HepG2 (cell line): ENCODE results near the gene PC.

DNA sequence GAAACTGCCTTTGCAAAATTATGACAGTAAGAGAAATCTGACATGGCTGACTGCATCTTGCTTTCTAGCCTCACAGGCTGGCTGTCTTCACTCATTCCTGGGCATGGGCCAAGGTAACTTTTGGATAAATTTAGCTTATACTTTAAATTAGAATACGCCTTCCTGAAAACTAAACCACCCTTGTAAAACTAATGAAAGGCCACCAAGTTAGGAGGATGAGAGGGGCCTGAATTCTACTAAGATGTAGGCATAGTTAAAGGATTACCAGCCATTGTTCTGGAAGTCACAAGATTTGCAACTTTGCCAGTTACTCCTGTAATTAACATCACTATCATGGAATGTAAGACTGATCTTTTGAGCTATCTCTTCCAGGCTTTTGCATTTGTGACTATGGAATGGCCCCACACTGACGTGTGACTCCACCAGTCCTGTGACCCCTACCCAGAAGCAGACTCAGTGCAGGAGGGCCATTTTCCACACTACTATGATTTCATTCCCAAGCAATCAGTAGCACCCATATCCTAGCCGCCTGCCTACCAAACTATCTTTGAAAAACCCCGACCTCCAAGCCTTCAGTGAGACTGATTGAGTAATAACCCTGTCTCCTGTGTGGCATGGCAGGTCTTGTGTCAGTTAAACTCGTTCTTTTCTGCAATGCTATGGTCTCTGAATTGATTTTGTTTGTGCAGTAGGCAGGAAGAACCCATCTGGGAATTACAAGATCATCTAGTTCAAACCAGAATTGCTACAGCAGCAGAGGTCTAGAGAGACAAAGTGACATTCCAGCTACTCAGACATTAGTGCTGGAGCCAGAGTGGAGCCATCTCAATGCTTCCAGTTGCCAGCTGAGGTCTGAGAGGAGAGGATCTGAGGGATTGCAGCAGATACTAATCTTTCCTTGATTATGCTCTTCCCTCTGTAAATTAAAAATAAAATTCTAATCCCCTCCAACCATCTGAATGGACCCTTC lies 1.8 kb upstream of the CTSF start:
- RRBS, 2 experiments: no CpG with 5 or more reads among the region's 5 CpGs
CAGE:
- cytosol, long polyA minus RNA: no peak
- cytosol, long polyA plus RNA: no peak
- long polyA plus RNA: no peak
- nucleus, long polyA minus RNA: no peak
- nucleus, long polyA plus RNA: no peak

- RRBS, 2 experiments: no CpG with 5 or more reads among the region's 5 CpGs
CAGE:
- cytosol, long polyA minus RNA: no peak
- cytosol, long polyA plus RNA: no peak
- long polyA plus RNA: no peak
- nucleus, long polyA minus RNA: no peak
- nucleus, long polyA plus RNA: no peak
Observed at GRCh38 chr11:66720752-66720901, 8.4 kb downstream of the SPTBN2 start.

GRCh38 chr11:66745646-66746124 lies 1.1 kb downstream of the C11orf80 start:
- RRBS, 2 experiments: no CpG with 5 or more reads among the region's 27 CpGs
CAGE:
- cytosol, long polyA minus RNA: no peak
- cytosol, long polyA plus RNA: no peak
- long polyA plus RNA: no peak
- nucleus, long polyA minus RNA: no peak
- nucleus, long polyA plus RNA: no peak

GRCh38 chr11:66844015-66844554 lies 844 bp downstream of the RCE1 start:
- RRBS, 2 experiments: no CpG with 5 or more reads among the region's 7 CpGs
CAGE:
- cytosol, long polyA minus RNA: no peak
- cytosol, long polyA plus RNA: no peak
- long polyA plus RNA: no peak
- nucleus, long polyA minus RNA: no peak
- nucleus, long polyA plus RNA: no peak

- RRBS, 2 experiments: no CpG with 5 or more reads among the region's 2 CpGs
CAGE:
- cytosol, long polyA minus RNA: no peak
- cytosol, long polyA plus RNA: no peak
- long polyA plus RNA: no peak
- nucleus, long polyA minus RNA: no peak
- nucleus, long polyA plus RNA: no peak
Observed at GRCh38 chr11:66844555-66844851, 1.3 kb downstream of the RCE1 start.

DNA sequence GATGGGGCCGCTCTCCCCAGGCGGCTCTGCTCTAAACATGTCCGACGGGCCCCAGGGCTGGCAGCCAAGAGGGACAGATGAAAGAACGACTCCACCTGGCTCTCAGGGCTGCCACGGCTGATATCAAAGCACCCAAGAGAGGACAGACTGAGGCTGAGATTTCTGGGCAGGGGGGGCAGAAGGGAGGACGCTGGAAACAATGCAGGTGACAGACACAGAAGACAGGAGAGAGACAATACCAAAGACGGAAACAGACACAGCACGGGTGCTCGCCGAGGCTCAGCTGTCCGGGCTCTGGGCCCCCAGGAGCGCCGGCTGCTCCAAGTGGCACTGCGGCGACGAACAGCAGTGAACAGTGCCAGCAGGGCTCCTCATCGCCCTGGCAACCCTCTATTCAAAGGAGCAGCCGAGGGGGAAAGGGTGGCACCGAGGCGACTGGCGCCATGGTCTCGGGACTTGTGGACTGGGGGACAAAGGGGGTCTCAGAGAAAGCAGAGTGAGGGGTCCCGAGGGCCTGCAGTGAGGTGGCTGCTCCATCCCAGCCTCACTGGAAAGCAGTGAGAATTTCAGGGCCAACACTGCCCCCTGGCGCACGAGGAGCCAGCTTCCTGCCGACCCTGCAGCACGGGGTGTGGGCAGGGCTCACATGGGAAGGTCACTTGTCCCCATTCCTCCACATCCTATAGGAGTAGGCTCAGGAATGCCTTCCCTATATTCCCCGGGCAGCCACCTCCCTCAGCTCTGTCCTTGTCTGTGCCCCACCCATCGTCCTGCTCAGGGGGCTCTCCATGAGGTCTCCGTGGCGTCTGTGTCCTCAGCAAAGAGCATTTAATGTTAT lies 26.1 kb downstream of the LRFN4 start:
- RRBS, 2 experiments: no CpG with 5 or more reads among the region's 32 CpGs
CAGE:
- cytosol, long polyA minus RNA: no peak
- cytosol, long polyA plus RNA: no peak
- long polyA plus RNA: no peak
- nucleus, long polyA minus RNA: no peak
- nucleus, long polyA plus RNA: no peak

GRCh38 chr11:66905923-66906555 lies 49.2 kb downstream of the LRFN4 start:
- RRBS, 2 experiments: no CpG with 5 or more reads among the region's 13 CpGs
CAGE:
- cytosol, long polyA minus RNA: start-site peak on the plus strand at chr11:66906214-66906218, 37 reads
- cytosol, long polyA plus RNA: no peak
- long polyA plus RNA: no peak
- nucleus, long polyA minus RNA: start-site peak on the plus strand at chr11:66906195-66906214, 7 reads
- nucleus, long polyA plus RNA: start-site peak on the minus strand at chr11:66906017-66906152, 61 and 47 reads in 2 replicates

- RRBS, 2 experiments: no CpG with 5 or more reads among the region's 6 CpGs
CAGE:
- cytosol, long polyA minus RNA: no peak
- cytosol, long polyA plus RNA: no peak
- long polyA plus RNA: no peak
- nucleus, long polyA minus RNA: no peak
- nucleus, long polyA plus RNA: no peak
Observed at GRCh38 chr11:66951863-66952145, 6.4 kb downstream of the PC start.

DNA sequence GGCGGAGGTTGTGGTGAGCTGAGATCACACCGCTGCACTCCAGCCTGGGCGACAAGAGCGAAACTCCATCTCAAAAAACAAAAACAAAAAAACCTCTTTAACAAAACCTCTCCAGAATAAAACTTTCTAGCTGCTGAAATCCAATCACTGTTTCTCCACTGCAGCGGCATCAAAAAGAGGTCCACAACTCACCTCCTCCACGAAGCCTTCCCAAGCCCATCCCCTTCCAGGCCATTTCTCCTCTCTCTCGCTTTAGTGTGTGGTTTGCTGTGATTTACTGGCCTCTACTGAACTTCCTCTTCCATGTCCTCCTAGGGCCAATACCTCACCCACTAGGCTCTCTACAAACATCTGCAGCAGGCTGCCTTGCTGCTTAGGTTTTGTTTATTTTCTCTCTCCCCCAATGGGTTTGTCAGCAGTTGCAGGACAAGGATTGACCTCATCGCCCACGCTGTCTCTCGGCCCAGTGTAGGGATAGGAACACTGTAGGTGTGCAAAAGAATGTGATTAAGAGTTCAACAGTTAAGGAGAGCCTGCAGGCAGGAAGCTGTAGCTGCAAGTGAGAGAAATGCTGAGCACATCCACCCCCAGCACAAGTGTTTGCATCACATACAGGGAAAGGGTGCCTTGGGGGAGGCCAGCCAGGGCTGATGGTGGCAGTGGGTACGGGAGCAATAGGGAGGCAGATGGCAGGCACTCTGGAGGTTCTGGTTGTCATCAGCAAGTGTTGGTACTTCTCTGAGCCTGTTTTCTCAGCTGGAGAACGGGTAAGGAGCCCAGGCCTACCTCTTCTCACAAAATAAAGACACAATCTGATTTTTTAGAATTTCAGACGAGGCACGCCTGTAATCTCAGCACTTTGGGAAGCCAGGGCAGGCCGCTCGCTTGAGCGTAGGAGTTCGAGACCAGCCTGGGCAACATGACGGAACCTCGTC lies 1.4 kb downstream of the PC start:
- RRBS, 2 experiments: no CpG with 5 or more reads among the region's 20 CpGs
CAGE:
- cytosol, long polyA minus RNA: no peak
- cytosol, long polyA plus RNA: no peak
- long polyA plus RNA: no peak
- nucleus, long polyA minus RNA: no peak
- nucleus, long polyA plus RNA: no peak

DNA sequence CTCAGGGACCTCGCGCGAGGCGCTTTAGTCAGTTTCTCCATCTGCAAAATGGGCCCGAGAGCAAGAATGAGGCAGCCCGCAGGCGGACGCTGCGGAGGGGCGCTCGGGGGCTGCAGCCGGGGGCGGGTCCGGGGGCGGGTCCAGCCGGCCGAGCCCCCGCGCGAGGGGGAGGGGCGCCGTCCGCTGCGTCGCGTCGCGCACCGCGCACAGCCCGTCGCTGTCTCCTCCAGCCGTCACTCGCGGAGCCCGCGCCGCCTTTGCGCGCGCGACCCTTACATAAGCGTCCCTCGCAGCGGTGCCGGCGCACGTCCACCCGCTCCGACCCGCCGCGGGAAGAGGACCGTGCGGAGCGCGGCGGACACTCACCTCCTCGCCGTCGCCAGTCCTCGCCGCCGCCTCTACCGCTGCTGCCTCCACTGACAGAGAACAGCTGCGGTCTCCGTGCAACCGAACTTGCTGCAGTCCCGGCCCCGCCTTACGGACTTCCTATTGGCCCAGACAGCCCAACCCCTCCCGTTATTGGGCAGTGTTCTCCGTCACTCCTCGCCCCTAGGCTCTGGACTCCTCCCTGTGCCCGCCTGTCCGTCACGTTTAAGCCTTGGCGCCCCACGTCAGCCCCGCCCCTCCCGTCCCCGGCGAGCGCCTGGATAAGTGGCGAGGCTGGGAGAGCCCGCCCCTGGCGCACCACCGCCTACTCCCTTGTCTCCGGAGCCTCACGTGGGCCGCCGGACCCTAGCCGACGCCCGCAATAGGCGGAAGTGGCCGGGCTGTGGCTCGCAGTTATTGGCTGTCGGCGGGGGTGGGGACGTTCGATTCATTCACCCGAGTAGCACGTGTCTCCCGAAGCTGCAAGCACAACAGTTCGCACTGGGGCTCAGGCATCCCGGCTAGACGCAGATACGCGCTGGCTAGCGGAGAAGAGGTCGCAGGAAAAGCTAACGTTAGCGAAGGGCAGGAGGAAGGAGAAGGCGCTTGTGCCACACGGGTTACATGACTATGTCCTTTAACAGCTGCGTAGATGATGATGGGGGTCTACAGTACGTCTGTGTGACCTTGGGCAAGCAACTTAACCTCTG lies at the start of gene PC:
Gene PC (minus strand): TSS at position 428 of the 1,076 bp plus-strand sequence.
- RRBS, 2 experiments: 1 to 2% methylated on average over 12 of the region's 118 CpGs
CAGE:
- cytosol, long polyA minus RNA: no peak
- cytosol, long polyA plus RNA: no peak
- long polyA plus RNA: no peak
- nucleus, long polyA minus RNA: no peak
- nucleus, long polyA plus RNA: no peak

GRCh38 chr11:67022306-67022549 lies 706 bp upstream of the SYT12 start:
- RRBS, 2 experiments: no CpG with 5 or more reads among the region's 8 CpGs
CAGE:
- cytosol, long polyA minus RNA: no peak
- cytosol, long polyA plus RNA: no peak
- long polyA plus RNA: no peak
- nucleus, long polyA minus RNA: no peak
- nucleus, long polyA plus RNA: no peak

DNA sequence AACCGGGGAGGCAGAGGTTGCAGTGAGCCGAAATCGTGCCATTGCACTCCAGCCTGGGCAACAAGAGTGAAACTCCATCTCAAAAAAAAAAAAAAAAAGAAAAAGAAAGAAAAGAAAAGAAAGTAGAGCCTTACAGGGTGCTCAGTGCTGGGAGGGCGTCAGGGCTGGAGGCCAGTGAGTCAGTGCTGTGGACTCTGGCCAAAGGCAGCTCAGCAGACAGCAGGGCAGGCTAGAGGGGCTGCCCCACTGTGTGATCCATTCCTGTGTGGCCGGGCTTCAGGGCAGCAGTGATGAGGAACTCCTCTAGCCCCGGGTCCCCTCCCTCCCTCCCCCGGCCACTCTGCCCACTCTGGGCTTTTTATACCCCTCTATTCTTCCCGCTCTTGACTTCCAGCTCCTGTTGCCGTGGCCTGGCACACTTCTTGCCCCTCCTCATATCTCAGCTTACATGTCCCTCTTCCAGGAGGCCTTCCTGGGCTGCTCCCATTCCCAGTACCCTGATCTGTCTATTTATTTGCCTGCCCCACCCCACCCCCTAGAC lies 10.0 kb downstream of the SYT12 start:
- RRBS, 2 experiments: no CpG with 5 or more reads among the region's 9 CpGs
CAGE:
- cytosol, long polyA minus RNA: no peak
- cytosol, long polyA plus RNA: no peak
- long polyA plus RNA: no peak
- nucleus, long polyA minus RNA: no peak
- nucleus, long polyA plus RNA: no peak

GRCh38 chr11:67136353-67137471 lies 17.6 kb downstream of the KDM2A start:
- RRBS, 2 experiments: no CpG with 5 or more reads among the region's 2 CpGs
CAGE:
- cytosol, long polyA minus RNA: no peak
- cytosol, long polyA plus RNA: no peak
- long polyA plus RNA: no peak
- nucleus, long polyA minus RNA: no peak
- nucleus, long polyA plus RNA: no peak

- RRBS, 2 experiments: no CpG with 5 or more reads among the region's 10 CpGs
CAGE:
- cytosol, long polyA minus RNA: no peak
- cytosol, long polyA plus RNA: no peak
- long polyA plus RNA: no peak
- nucleus, long polyA minus RNA: no peak
- nucleus, long polyA plus RNA: no peak
Observed at GRCh38 chr11:67252076-67253282, 13.8 kb upstream of the GRK2 start.

- RRBS, 2 experiments: 96 to 97% methylated on average over 2 of the region's 28 CpGs
CAGE:
- cytosol, long polyA minus RNA: no peak
- cytosol, long polyA plus RNA: no peak
- long polyA plus RNA: no peak
- nucleus, long polyA minus RNA: no peak
- nucleus, long polyA plus RNA: no peak
Observed at GRCh38 chr11:67271354-67272457, 5.4 kb downstream of the GRK2 start.

DNA sequence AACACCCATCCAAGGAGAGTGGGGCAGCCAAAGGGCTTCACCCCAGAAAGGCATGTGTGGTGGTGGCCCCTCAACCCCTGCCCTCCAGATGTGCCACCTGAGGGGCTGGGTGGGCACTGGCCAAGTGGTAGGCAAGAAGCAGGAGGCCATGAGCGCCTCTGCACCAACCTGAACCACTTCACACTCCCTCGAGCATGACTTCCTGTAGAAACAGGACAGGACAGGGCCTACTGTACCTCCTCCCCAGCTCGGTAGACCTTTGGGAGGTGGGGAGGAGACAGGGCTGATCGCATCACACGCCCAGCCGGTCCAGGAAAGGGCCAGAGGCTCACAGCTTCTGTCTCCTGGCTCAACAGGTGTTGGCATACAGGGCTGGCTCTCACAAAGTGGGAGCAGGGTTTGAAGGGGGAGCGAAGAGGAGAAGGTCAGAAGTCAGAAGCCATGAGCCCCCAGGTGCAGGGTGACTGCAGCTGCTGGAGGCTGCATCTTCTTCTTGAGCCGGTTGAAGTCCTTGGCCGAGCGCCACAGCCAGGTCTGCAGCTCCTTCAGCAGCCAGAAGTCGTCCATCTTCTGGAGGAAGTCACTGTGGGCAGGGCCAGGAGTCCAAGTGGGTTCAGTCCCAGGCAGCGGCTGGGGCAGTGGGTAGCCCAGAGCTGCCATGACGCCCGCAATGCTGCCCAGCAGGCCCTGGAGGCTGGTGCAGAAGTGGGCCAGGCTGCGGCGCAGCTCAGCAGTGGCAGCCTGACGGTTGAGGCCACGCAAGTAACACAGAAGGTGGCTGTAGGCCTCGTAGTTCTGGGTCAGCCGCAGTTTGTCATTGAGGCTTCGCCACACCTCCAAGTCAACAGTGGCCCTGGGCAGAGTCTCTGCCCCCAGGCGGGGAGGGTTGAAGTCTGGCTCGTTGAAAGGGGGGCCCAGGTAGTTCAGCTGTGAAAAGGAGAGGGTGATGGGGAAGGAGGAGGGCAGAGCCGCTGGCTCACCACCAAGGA lies 8.4 kb downstream of the CLCF1 start:
- RRBS, 2 experiments: no CpG with 5 or more reads among the region's 24 CpGs
CAGE:
- cytosol, long polyA minus RNA: no peak
- cytosol, long polyA plus RNA: no peak
- long polyA plus RNA: no peak
- nucleus, long polyA minus RNA: no peak
- nucleus, long polyA plus RNA: no peak

GRCh38 chr11:67415913-67416309 lies 433 bp downstream of the CARNS1 start:
- RRBS, 2 experiments: 34 to 44% methylated on average over 3 of the region's 9 CpGs
CAGE:
- cytosol, long polyA minus RNA: no peak
- cytosol, long polyA plus RNA: no peak
- long polyA plus RNA: no peak
- nucleus, long polyA minus RNA: no peak
- nucleus, long polyA plus RNA: no peak

DNA sequence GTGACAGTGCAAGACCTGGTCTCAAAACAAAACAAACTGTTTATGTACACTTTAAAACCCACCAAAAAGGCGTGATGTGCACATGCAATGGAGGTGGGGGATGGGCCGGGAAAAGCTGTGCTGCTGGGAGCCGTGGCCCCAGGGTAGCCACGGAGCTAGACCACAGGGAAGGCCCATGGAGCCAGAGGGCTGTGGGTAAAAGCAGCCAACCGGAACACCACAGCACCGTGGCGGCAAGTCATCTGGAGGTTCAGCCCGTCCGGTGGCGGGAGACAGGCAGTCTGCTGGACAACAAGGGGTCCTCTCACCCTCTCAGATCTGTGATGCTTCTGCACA lies 6.7 kb upstream of the CABP2 start:
- RRBS, 2 experiments: 59% methylated on average over 7 of the region's 10 CpGs
CAGE:
- cytosol, long polyA minus RNA: no peak
- cytosol, long polyA plus RNA: no peak
- long polyA plus RNA: no peak
- nucleus, long polyA minus RNA: no peak
- nucleus, long polyA plus RNA: no peak

DNA sequence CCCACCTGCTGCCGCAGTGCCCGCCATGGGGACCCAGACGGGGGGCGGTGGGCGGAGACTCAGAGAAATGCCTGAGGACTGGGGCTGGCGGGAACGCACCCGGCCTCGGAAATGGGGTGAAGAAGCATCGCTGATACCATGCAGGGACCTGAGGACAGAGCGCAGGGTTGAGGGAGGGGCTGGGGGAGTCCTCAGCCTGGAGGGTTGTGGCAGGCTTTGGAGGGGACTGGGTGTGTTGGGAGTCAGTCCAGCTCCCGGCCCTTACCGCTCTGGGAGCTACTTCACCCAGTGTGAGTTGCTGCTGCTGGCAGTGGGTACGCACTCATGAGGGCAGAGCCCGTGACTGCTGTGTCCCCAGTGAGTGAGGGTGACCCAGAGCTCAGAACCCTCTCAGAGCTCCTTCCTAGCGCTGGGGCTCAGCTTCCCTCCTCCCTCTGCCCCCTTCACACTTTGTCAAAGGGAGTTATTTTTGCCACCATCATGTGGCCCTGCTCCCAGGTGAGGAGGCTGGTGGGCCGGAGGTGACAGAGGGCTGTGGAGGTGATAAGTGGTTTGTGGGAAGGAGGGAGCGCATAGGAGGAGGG lies 9.6 kb downstream of the NDUFV1 start:
- RRBS, 2 experiments: 98% methylated on average over 5 of the region's 18 CpGs; no CpG with 5 or more reads in 1 of the 2 experiments
CAGE:
- cytosol, long polyA minus RNA: no peak
- cytosol, long polyA plus RNA: no peak
- long polyA plus RNA: no peak
- nucleus, long polyA minus RNA: no peak
- nucleus, long polyA plus RNA: no peak

DNA sequence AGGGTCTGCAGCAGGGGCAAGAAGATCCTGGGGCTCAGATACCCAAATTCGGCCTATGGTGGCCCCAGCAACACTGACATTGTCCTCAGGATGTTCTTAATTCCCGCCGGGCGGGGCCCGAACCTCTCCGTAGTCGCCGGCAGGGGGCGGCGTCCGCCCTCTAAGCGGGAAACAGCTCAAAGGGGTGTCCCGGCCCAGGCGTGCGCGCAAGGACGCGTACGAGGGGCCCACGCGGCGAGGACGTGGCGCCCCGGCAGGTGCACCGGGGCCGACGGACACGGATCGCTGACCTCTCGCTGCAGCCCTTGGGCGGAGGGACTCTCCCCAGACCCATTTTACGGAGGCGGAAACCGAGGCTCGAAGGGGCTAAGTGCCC lies 479 bp downstream of the NUDT8 start:
- RRBS, 2 experiments: 1% methylated on average over 18 of the region's 36 CpGs
CAGE:
- cytosol, long polyA minus RNA: no peak
- cytosol, long polyA plus RNA: no peak
- long polyA plus RNA: no peak
- nucleus, long polyA minus RNA: no peak
- nucleus, long polyA plus RNA: no peak